Diencephalon (tissue), 2 donors: ENCODE measurements around the gene NUP35.

DNA sequence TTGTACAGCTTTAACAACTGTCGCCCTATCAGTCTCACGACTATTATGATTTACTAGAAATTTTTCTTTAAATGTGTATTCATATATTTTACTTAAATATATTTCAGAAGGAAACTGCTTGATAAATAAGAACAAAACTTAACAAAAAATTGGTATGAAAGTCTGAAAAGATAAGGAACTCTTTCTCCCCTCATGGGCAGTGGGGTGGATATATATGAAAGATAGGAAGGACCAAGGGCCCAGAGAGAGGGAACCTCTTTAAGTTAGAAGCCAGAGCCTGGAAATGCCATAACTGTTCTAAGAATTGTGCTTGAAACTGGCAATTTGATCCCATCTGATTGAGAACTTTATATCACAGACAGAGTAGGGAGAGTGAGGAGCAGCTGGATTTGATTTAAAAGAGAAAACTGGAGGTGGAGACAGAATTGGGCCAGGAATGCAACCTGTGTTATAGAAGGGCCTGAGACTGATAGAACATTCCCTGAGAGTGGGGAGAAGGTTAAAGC, 36.3 kb downstream of the UBE2E3 start:
- RAMPAGE, long total RNA: no peak

DNA sequence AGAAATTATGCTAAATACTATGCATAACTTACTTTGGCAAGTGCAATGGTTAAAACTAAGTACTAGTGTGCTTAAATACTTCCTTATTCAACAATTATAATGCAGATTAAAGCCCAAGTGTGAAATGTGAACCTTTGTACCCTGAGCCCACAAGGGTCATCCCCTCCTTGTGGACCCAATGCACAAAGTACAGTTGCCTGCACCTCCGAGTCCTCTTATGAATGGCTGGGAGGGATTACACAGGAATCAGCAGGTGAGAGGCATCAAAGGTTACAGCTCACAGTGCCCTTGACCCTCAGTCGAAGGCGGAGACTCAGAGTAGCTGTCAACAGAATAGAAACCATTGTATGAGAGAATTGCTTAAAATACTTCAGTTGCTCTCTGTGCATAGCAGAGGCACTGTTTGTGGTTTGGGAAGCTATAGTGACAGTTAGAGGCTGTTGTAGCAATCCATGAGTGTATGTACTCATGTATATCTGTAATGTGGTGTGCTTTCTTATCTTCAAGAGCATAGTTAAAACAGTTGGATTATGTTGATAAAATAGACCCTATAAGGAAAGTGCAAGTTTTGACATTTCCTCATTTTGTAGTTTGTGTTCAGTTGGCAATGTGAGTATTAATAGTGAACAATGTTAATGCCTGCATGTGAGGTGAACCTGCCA, 151.6 kb upstream of the ITGA4 start:
- RAMPAGE, long total RNA: no peak

DNA sequence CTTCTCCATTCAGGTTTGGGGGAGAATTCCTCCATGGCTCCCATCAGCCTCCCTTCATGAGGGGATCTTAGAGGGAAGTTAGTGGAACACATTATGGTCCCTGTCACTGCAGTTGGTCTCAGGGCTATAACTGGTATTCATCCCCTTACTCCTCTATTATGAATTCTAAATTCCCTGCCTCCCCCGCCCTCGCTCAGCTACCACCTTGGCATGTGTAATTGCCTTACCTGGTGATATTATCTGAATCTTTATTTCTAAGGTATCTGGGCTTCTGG, 48.4 kb upstream of the NEUROD1 start:
- RAMPAGE, long total RNA: no peak

DNA sequence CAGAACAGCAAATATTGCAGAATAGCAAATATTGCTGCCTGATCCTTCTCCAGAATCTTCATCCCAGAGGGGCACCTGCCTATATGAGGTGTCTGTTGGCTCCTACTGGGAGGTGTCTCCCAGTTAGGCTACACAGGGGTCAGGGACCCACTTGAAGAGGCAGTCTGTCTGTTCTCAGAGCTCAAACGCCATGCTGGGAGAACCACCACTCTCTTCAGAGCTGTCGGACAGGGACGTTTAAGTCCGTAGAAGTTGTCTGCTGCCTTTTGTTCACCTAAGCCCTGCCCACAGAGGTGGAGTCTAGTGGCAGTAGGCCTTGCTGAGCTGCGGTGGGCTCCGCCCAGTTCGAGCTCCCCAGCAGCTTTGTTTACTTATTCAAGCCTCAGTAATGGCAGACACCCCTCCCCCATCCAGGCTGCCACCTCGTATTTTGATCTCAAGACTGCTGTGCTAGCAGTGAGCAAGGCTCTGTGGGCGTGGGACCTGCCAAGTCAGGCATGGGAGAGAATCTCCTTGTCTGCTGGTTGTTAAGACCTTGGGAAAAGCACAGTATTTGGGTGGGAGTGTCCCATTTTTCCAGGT, 87.6 kb upstream of the ITPRID2 start:
- RAMPAGE, long total RNA: no peak

- RAMPAGE, long total RNA: no peak
Observed at GRCh38 chr2:181895638-181896331, 4.3 kb downstream of the ITPRID2 start.

GRCh38 chr2:181896332-181896779, 4.8 kb downstream of the ITPRID2 start:
- RAMPAGE, long total RNA: no peak

DNA sequence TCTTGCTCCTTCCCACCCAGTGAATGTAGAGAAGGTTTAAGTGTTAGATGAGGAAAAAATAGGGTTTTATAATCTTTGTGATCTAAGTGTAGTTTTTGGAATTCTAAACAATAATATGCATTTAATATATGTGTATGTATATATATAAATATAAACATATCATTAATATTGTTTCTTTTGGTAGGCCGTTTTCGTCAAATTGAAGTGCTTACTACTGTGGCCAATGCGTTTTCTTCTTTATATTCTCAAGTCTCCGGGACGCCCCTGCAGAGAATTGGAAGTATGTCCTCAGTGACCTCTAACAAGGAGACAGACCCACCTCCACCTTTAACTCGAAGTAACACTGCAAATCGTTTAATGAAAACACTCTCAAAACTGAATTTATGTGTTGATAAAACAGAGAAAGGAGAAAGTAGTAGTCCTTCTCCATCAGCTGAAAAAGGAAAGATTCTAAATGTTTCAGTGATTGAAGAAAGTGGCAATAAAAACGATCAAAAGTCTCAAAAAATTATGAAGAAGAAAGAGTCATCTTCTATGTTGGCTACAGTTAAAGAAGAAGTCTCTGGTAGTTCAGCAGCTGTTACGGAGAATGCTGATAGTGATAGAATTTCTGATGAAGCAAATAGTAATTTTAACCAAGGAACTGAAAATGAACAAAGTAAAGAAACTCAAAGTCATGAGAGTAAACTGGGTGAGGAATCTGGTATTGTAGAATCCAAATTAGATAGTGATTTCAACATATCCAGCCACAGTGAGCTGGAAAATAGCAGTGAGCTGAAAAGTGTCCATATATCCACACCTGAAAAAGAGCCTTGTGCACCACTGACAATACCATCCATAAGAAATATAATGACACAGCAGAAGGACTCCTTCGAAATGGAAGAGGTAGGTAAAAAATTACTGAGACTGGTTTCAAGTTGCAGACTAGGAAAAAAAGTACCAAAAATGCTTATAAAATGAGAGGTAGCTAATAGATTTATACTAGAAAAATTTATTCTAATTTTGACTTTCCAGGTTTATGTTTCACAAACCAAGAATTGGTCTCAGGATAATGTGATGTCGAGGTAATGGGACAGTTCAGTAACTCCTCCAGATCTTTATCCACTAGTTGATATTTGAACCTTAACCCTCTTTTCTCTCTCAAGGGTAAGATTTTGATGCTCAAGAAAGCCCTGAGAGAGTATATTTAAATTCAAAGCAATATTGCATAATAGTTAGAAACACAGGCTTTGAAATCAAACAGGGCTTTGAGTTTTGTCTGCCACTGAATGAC, 10.5 kb downstream of the ITPRID2 start:
- RAMPAGE, long total RNA: no peak

DNA sequence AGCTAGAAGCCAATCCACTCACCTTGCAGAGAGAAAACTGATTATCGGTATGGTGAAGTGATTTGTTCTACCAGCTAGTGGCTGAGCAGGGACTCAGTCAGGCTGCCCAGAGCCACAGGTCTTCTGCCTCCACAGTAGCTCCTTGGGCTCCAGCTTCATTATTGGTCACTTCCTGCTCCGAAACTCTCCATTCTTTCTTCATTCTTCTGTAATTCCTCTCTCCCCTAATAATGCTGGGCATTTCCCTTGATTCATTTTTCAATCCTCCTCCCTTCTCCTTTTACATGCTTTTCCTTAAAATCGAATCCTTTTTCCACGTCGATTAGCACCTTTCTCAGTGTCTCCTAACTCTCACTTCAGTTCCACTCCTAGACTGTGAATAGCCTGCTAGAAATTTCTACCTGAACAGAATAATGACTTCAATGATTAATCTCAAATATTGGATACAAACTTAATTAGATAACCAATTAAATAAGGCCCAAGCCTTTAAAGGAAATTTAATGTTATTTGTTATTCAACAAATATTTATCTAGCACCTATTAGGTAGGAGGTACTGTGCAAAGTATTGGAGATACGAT, 17.9 kb downstream of the PDE1A start:
- RAMPAGE, long total RNA: no peak

DNA sequence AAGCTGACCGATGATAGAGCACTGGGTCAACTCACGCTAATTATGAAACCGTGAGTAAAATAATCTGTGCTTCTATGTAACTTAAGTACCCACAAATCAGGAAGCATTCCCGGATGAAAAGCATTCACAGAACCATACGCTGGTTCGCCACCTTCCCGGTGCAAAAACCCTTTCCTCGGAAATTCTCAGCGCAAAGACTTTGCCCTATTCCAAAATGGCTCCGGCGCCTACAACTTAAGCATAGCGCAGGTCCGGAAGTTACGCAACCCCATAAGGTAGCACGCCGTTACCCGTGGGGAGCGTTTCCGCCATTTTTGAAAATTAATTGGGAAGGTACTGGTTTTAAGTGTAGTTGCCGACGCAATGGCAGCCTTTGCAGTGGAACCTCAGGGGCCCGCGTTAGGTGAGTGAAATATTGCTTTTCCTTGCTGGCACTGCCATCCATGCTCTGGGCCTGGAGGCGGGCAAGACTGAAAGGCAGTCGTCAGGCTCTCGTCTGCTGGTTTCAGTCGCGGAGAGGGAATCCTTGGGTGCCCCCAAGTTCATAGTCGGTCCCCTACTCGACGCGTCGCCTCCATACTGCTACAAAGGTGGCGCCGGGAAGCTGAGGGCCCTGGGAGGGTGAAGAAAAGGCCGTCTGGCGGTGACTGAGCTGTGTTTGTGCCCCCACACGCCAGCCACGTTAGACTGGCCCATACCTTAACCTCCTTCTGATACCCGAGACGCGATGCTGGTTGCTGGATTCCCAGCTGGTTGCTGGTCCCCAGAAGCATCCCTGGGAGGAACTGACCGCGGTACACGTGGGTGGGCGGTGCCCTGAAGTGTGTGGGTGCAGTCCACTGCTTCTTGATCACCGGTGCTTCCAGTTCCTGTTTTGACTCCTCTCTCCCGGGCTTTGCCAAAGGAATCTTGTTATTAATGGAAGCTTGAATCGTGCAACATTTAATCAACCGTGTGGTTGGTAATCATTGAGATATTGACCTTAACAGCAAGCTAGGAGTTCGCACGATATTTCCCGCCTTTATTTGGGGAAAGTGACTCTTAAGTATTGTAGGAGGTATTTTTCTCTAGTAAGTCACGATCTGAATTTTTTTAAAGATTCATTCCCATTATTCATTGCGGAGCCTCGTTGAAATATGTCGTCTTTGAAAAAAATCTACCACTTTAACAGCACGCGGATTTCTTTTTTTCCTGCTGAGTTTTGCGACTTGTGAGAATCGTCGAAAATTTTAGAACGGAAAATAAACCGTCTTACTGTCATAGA, at the start of gene NUP35:
Gene NUP35 (plus strand): TSS at position 349 of the 1,264 bp plus-strand sequence.
- RAMPAGE, long total RNA: start-site peak on the plus strand centred at position 328 of the sequence, 52 bp wide, 472 and 544 reads in 2 replicates

- RAMPAGE, long total RNA: no peak
Observed at GRCh38 chr2:183135414-183135928, 11.2 kb downstream of the NUP35 start.

DNA sequence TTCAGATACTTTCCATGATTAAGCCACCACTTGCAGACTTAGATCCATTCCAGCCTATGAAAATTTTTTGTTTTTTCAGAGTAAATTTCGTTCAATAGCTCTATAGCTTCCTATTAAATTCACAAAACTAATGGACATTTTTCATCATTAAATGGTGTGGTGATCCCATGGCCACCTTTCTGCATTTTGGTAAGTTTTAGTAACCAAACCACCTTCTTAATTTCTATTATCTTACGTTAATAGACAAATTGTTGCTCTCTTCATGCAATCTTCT, 356.2 kb upstream of the ZNF804A start:
- RAMPAGE, long total RNA: no peak

DNA sequence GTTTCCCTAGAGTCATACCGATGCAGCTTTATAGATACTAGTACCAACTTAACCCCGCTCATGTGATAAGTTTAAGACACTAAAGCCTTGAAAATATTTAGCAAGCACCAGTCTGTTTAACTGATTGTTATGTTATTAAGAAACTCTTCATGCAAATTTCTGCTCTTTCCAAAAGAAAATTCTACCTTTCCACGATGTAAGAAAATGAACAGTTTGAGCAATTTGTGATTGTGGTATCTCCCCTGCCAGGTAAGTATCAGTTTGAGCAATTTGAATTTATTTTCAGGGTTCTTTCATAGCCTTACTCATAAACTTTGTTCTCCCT, 172.9 kb upstream of the ZNF804A start:
- RAMPAGE, long total RNA: no peak

DNA sequence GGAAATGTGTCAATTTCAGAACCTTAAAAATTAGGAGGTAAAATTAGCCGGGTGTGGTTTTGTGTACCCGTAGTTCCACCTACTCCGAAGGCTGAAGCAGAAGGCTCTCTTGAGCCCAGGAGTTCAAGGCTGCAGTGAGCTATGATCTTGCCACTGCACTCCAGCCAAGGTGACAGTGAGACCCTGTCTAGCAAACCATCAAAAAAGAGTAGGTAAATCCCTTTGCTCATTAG, 61.5 kb downstream of the ZNF804A start:
- RAMPAGE, long total RNA: no peak

DNA sequence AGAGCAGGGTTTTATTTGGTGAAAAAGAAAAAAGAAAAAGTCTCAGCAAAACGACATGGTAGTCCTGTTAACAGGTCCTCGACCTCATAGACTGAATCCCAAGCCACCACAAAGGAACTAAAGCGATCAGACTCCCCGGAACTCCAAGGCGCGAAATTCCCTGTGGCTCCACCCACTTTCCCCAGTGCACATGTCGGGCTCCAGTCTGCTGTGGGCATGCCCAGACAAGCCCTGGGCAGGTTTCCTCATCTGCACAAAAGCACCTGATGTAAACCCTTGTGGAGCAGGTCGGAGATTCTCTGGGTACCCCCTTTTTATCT, 170.7 kb upstream of the FSIP2 start:
- RAMPAGE, long total RNA: no peak

GRCh38 chr2:185746618-185747021, 8.0 kb downstream of the FSIP2 start:
- RAMPAGE, long total RNA: no peak

GRCh38 chr2:186149916-186151177, 335.7 kb upstream of the ZC3H15 start:
- RAMPAGE, long total RNA: no peak

GRCh38 chr2:186439316-186439986, 46.6 kb upstream of the ZC3H15 start:
- RAMPAGE, long total RNA: no peak

DNA sequence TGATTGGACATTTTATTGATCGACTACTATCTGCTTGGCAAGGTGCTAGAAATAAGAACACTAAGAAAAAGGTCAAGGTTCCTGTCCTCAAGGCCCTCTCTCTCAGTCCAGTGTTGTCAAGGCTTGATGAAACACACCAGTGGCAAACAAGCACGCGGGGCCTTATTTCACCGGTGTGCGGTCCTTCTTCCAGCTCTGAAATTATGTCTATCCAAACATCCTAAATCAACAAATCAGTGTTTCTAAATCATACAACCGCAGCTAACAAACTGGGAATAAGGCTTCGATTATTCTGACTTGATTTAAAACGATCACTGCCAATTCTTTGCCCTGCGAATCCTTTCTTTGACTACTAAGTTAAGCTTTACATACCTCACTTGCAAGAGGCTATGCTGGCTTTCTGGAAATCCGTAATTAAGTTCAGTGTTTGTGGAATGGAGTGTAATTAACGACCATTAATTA, 702 bp upstream of the ITGAV start:
- RAMPAGE, long total RNA: no peak

GRCh38 chr2:186625329-186625890, 35.6 kb downstream of the ITGAV start:
- RAMPAGE, long total RNA: no peak

- RAMPAGE, long total RNA: no peak
Observed at GRCh38 chr2:187532469-187533365, 21.5 kb downstream of the TFPI start.